Jurkat, Clone E6-1 (cell line): ENCODE measurements around a stretch of chr11.

DNA sequence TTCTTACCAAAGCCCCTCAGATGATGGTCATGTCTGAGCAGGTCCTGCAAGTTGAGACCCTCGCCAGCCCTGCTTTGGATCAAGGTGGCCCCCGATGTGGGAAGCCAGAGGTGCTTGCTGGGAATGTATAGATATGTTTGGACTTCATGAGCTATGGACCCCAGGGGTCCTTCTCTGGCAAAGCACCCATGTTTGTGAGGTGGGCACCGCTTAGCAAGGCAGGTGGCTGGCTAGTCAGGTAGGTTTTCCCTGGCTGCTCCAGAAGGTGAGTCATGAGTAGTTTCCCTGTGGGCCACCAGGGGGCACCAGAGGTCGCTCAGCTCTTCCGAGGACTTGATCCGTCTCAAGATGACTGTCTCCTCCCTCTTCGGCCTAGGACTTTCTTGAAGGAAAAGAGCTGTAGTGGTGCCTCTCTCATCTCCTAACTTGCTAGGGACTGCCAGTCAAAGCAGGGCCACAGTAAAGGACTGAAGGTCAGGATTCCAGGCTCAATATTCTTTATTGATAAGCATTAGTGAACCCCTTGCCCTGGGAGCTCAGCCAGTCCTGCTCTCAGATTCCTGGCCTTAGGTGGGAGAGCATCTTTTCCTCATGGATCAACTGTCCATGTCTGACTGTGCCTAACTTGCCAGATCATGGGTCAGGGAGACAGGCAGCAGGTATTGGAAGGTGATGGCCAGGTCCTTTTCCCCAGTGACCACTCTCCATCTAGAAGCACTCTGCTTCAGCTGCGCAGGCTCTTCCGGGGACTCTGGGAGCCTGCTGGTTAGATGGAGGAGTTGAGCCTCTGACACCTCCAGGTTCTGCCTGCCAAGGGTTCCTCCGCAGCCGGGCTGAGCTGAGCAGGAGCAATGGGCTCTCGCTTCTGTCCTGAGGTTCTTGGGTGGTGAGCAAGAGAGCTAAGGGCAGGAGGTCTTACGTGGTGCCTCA, 2.0 kb downstream of the POLD4 start:
- RRBS, result no CpG with 5 or more reads among the region's 13 CpGs

- RRBS, result no CpG with 5 or more reads among the region's 6 CpGs
Measured at GRCh38 chr11:67354204-67355096, 1.1 kb upstream of the POLD4 start.

DNA sequence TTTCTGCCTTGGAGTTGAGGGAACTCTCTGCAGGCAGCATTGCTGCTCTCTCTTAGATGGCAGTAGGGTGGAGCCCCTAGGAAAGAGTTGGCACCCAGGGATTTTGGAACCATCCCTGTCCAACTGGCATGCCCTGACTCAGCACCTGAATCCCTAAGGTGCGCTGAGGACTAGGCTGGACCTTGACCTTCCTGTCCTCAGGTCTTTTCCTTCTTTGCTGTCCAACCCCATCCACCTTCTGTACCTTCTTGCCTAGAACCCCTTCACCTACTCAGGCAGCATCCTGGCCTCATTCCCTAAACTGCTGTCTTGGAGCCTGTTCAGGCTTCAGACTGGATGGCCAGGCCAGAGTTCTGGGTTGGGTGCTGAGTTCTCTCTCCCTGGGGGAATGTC, 2.5 kb upstream of the POLD4 start:
- RRBS, result no CpG with 5 or more reads among the region's 1 CpG

GRCh38 chr11:67380767-67381814, 7.7 kb upstream of the CLCF1 start:
- RRBS, result no CpG with 5 or more reads among the region's 16 CpGs

DNA sequence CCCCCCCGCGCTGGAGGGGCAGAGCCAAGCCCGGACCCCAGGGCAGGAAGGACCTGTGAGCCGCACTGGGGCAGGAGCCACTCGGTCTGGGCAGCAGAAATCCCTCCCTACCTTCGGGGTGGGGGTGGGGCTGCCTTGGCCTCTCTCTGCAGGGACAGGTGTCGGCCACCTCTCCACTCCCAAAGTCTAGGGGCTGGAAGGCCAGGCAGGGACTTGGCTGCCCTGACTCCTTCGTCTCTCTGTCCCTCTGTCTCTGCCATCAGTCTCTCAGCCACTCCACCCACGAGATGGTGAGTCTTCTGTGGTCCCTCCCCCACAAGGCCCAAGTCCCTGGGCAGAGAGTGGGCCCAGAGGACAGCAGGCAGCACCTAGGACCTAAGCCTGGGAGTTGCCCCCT, 433 bp downstream of the CARNS1 start:
- RRBS, result 92% methylated on average over 3 of the region's 9 CpGs

GRCh38 chr11:67464570-67465750, 4.1 kb downstream of the TMEM134 start:
- RRBS, result 3% methylated on average over 14 of the region's 52 CpGs

DNA sequence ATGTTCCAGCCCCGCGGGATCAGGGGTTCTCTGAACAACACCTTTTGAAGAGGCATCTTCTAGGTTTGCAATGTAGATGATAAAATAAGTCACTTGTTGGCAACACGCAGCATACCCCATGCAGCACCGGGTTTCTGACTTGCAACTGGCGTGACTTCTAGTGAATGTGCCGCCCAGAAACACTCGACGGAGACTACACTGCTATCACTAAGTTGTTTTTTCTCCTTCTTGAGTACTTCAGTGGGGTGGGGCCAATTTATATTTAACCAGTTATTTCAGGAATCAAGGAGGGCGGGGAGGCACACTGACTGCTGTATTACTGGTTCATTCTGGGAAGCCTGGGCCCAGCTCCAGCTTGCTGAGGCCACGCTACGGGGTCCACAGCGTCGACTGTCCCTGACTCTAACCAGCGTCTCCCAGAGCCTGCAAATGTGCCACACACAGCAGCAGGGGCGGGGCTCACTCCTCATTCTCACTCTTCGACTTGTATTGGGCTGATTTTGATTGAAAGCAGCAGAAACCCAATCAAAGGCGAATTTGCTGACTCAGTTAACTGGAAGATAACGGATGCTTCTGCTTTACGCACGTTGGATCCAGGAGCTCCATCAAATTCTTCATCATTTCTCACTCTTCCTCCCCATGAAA, 25.1 kb upstream of the GSTP1 start:
- RRBS, result no CpG with 5 or more reads among the region's 20 CpGs

- RRBS, result no CpG with 5 or more reads among the region's 16 CpGs
Measured at GRCh38 chr11:67572645-67573272, 10.9 kb upstream of the GSTP1 start.

DNA sequence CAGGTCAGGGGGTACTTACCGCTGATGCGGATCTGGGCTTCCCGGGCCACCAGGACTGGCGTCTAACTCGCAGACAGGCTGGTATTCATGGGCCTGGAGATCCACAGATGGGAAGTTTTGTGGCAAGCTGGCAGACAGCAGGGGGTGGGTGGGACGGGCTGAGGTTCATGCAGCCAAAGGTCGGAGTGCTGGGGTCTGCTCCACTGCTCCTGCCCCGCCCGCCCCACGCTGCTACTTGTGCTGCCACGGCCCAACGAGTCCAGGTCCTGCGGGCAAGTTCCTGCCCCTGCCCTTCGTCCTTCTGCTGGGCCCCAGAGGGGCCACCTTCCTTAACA, 3.1 kb downstream of the ACY3 start:
- RRBS, result no CpG with 5 or more reads among the region's 14 CpGs

DNA sequence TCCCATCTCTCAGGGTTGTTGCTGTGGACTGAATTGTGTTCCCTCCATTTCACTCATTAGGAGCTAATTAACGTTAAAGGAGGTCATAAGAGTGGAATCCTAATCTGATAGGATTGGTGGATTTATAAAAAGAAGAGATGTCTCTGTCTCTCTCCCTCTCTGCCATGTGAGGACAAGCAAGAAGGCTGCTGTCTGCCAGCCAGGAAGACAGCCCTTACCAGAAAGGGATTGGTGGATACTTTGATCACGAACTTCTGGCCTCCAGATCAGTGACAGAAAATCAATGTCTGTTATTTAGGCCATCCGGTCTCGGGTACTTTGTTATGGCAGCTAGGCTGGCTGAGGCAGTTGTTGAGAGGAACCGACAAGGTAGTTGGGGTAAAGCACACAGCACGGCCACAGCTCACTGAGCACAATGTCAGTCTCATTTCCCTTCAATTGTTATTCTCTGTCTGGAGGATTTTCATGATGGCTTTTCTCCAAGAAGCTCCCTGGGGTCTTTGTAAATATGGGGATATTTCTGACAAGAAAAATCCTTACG, 72.8 kb upstream of the ALDH3B2 start:
- RRBS, result no CpG with 5 or more reads among the region's 7 CpGs

DNA sequence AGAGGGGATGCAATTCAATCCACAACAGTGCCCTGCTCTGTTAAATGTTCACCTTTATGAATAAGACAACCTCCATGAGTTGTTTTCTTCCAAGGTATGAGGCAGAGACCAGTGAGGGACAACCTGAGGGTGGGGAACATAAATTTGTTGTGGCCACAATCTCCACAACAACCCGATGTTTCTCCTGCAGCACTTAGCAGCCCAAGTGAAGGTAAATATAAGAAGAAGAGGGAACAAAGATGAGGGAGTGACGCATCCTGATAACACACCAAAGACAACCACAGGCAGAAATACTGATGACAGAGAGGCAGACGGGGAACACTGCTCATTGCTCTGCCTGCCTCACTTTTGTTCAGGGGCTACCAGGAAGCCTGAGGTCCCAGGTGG, 104.7 kb upstream of the ALDH3B2 start:
- RRBS, result no CpG with 5 or more reads among the region's 3 CpGs

- RRBS, result no CpG with 5 or more reads among the region's 80 CpGs
Measured at GRCh38 chr11:67805462-67806737, 131.5 kb upstream of the ALDH3B2 start.

DNA sequence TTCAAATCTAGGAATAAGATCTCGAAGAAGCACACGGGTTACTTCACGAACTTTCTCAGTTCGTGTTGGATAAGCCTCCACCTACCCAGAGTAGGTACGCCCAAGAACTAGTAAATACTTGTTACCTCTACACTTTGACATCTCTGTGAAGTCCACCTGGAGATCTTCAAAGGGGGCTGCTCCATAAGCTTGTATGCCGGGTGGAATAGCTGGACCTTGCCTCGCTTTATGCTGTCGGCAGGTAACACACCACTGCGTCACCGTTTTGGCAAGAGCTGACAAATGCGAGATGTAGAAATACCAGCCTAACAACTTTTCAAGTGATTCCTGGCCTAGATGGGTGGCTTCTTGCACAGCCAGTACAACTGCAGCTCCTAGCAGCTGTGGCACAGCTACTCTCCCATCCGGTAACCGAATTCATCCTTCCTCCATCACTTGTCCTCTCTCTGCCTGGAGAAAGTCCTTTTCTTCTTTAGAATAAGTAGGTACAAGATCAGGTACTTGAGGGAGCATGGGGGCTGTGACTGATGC, 155.4 kb downstream of the UNC93B1 start:
- RRBS, result no CpG with 5 or more reads among the region's 13 CpGs

GRCh38 chr11:67955359-67956011, 48.4 kb downstream of the UNC93B1 start:
- RRBS, result no CpG with 5 or more reads among the region's 70 CpGs

- RRBS, result no CpG with 5 or more reads among the region's 10 CpGs
Measured at GRCh38 chr11:68062295-68063214, 23.7 kb downstream of the TCIRG1 start.

DNA sequence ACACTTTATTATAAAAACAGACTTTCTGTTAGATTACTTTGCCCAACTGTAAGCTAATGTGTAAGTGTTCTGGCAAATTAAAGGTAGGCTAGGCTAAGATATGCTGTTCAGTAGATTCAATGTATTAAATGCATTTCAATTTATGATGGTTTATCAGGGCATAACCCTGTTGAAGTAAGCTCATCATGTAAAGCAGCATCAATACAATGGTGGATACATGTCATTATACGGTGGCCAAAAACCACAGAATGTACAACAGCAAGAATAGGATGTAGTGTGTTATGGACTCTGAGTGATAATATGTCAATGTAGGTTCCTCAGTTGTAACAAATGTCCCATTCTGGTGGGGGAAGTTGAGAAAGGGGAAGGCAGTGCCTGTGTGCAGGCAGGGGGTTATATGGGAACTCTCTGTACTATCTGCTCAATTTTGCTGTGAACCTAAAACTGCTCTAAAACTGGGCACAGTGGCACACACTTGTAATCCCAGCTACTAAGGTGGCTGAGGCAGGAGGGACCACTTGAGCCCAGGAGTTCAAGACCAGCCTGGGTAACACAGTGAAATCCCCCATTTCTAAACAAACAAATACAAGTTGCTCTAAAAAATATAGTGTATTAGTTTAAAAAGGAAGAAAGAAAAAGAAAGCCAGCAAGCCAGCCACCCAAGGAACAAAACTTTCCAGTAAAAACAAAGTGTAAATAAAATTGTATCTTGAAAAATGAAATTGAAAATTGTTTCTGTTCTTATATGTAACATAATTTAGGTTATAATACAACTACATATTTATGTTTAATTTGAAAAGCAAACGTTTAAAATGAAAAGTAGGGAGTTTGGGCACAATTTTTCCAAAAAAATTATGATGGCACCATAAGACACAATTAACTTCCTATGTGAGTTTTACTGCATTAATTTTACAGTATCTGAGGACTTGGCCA, 5.8 kb downstream of the CHKA start:
- RRBS, result no CpG with 5 or more reads among the region's 2 CpGs

GRCh38 chr11:68127950-68129149, 7.2 kb upstream of the CHKA start:
- RRBS, result 69% methylated on average over 10 of the region's 60 CpGs

- RRBS, result no CpG with 5 or more reads among the region's 5 CpGs
Measured at GRCh38 chr11:68138144-68138708, 17.0 kb upstream of the CHKA start.

GRCh38 chr11:68141662-68142457, 20.7 kb upstream of the CHKA start:
- RRBS, result 5% methylated on average over 3 of the region's 18 CpGs

- RRBS, result no CpG with 5 or more reads among the region's 60 CpGs
Measured at GRCh38 chr11:68212354-68212990, 624 bp downstream of the KMT5B start.